Right common carotid artery plus branches (tissue), 1 donor: ENCODE measurements around the gene SCPEP1.

GRCh38 chr17:50892089-50892488 is 25.9 kb upstream of the TOB1 start:
- PRO-cap = no peak

DNA sequence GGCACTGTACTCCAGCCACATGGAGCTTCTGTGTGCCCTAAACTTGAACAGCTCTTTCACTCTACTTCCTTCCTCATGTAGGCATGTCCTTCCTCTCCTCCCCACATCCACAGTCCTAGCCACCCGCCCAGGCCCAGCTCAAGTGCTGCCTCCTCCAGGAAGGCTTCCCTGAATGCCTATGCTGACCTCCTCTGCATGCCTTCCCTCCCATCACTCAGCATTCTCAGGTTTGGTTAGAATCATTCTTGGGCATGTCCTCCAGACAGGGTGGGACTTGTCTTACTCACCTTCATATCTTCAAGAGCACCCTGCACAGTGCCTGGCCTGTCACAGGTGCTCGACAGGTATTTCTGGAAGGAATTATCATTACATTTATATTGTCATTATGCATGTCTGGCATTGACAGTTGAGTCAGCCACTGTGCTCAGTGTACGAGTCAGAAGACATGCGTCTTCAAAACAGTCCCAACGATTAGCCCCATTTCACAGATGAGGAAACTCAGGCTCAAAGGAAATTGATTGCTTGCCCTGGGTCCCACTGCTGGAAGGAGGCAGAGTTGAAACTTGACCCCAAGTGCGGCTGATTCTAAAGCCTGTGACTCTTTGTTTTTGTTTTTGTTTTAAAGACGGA is 42.2 kb upstream of the TOB1 start:
- PRO-cap = no peak

DNA sequence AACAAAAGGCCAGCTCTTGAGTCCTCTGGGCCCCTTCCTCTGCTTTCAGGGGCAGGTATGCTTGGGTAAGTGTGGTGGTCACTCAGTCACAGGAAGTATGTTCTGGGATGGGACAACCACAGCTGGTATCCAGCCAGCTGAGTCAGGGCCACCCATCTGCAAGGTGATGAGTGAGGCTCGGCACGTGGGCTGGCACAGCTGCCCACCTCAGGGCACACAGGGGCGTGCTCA is 85.7 kb upstream of the TOB1 start:
- PRO-cap = no peak

- PRO-cap = no peak
These were observed 74.7 kb downstream of the SPAG9 start for GRCh38 chr17:51046003-51046258.

GRCh38 chr17:51122287-51122477 is 1.5 kb upstream of the SPAG9 start:
- PRO-cap = no peak

DNA sequence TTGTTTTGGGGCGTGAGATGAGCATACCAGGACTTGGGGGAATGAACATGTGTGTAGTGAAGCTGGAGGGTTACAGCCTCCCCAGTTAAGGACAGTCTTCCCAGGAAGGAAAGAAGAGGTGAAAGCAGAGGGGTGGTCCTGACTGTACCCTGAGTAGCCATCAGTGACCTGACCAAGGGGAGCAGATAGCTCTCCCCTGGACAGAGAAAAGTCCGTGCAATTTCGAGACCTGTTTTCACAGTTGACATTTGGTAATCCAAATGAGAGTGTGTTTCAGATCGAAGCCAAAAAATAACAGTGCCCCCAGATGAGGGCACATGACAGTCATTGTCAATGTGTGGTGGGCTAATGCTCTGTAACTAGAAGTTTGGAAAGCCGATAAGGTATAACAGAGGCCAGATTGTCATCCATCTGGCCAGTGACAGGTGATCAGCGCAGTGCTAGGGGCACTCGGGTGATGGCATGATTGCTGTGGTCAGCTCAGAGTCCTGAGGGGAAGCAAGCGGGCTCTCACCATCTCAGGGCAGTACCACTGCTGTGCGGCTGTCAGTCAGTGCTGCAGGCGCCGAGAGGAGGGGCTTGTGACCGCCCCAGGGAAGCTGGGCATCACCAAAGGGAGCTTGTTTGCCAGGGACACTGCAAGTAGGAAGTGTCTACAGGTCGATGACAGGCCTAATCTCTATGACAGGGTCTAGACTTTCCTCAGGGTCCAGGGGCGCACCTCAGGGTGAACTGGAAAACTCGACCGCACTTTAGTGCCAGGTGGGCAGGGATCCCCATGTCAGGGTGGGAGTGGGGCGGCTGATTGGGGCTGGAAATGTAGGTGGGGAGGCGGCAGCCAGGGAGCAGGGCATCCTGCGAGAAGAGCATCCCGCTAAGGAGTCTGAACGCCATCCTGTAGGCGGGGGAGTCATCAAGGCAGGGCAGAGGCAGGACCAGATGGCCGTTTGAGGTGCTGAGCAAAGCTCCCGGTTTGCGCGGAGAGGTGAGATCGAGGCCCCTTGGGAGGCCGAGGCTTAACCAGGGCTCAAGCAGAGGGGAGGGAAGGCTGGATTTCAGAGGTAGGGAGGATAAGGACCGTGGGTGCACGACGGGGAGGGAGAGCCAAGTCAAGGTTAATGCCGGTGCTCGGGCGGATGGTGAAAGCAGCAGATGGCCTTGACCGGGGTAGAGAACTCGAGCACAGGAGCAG is 895 bp upstream of the NME2 start:
- PRO-cap = no peak

DNA sequence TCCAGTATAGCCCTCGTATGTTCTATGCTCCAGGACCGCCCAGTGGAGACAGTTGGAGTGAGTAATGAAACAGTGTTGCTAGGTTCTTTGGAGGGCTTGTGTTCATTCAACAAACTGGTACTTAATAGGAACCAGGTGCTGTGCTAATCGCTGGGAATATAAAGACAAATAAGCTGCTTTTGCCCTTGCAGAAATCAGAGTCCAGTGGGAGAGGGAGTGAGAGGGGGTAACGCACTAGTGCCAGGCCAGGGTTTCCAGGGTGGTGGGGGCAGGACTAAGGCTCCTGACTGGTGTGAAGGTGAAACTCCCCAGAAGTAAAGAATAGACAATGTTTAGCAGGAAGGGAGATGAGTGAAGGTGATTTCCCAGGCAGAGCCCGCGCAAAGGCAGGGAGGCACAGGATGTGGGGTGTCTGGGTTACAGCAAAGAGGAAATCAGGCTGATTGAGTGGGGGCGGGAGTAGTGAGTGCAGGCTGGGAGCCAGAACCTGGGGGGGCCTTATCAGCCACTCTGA is 167.4 kb downstream of the UTP18 start:
- PRO-cap = no peak

- PRO-cap = no peak
These were observed 762 bp downstream of the CA10 start for GRCh38 chr17:52157722-52158182.

- PRO-cap = no peak
These were observed 427 bp downstream of the COX11 start for GRCh38 chr17:54968109-54968345.

DNA sequence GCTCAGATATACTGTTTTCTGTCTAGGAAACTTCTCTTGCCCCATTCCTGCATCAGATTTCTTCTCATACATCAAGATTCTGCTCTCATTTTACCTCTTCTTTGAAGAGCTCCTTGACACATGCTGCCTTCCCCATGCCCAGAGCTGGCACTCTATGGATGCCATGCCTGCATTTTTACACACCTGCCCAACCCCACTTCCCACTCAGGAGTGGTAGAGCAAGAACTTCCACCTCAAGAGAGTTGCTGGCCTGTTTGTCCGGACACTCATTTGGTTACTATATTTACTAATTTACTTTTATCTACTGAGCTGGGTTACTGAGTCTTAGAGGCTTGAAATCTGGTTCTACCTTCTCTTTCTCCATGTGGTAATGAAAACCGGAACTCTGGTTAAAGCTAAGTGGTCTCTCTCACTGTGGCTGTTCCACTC is 98.2 kb upstream of the HLF start:
- PRO-cap = no peak

DNA sequence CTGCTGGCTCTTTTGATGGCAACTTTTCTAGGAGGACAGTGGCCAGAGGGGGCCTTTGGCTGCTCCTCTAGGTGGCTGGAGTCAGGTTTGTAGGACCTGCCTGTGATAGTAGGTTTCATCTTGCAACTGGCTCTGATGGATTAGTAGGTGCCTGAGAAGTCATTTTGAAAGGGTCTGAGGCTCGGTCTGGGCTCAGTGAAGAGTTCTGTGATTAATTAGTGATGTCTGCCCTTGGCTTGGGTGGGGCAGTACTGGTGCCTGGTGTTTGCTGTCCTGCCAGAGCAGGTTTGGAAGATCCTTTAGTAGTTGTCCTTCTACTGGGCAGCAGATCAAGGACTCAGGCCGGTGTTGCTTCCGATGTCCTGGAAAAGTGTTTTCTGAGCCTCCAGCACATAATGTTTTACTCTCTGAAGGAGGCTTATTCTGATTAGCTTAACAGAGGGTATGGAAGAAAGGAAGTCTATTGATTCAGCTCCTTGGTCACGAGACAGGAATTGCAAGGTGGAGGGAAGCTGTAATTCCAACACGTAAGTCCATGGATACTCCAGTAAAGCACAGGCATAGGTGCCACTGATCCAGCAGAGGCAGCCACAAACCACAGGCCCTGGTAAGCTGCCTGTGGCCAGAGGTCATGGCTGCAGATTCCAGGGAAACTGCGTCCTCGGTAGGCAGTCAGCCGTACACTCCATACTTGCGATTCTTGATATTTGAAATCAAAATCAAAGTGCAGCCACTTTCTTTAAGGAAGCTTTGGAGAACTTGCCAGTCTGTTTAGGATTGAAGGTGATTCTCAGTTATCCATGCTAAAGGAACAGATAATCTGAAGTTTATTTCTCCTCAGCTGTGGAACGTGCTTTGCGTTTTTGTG is 18.6 kb downstream of the HLF start:
- PRO-cap = no peak

- PRO-cap = no peak
These were observed 19.7 kb downstream of the HLF start for GRCh38 chr17:55284071-55285226.

DNA sequence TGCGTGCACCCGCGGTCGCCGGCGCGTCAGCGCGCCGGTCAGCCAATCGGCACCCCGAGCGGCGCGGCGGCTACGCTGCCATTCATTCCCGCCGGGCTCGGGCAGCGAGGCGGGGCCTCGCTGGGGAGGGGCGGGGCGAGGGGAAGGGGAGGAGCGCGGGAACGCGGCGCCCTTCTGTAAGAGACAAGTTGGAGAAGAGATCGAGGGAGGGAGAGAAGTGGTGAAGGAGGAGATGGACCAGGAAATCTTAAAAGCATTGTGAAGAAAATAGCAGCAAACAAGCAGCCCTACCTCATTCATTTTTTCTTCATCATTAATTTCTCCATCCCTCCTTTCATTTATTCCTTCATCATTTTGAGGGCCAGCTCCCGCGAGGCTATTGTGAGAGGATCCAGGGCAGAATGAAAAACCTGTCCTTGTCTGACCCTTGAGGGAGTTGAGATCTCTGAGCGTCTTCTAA is 412 bp upstream of the MMD start:
- PRO-cap = bidirectional peak, plus-strand start at position 179 of the sequence, minus-strand start outside the sequence

GRCh38 chr17:55446476-55446928 is 24.9 kb upstream of the MMD start:
- PRO-cap = no peak

DNA sequence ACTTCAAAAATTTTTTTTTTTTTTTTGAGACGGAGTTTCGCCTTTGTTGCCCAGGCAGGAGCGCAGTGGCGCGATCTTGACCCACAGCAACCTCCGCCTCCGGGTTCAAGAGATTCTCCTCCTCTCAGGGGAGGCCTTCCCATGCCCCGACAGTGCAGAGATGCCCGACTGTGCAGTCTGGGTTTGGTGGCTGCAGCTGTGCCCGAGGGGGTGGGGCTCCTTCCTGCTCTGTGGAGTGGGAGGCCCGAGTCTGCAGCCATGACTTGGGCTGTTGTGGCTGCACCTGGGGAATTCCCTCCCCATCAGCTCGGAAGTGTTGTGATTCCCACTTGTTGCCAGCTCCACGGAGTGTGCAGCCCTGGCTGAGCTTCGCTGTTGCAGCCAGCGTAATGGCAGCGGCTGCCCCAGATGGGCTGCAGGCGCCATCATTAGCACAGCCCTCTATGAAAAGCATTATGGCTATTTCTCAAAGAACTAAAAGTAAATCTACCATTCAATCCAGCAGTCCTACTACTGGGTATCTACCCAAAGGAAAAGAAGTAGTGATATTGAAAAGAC is 145.0 kb downstream of the TMEM100 start:
- PRO-cap = no peak

GRCh38 chr17:55727956-55728207 is 5.2 kb upstream of the TMEM100 start:
- PRO-cap = unidirectional peak, minus-strand start at chr17:55728081

- PRO-cap = no peak
These were observed 82.7 kb downstream of the PCTP start for GRCh38 chr17:55833526-55833883.

DNA sequence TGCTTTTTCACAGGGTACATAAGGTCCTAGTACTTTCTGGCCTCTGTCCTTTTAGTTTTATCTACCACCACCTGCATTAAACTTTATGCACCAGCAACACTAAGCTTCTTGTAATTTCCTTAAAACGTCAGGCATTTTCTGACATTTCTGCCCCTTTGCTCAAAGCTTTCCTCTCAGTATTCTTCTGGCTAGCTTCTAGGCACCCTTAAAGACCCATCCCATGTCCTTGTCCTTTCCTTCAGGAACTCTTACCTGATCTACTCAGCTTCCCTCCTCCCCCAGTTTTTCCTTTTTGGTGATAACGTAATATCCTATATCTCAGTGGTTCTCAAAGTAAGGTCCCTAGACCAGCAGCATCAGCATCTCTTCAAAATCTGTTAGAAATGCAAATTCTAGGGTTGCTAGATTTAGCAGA is 2.8 kb downstream of the DGKE start:
- PRO-cap = no peak

DNA sequence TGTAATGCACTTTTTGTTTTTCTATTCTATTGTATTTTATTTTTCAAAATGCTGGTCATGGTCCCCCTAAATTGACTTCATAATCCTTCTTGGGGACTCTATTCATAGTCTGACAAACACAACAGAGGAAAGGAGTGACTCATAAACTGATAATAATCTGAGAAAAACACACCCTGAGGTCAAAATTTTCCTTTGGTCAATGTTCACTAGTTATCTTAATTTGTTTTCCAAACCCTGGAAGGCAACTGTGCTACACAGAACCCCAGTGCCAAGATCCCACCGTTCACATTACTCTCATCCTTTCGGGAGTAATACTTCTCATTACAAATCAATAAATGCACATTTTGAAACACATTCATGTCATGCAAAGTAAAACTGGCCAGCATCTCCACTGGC is 23.2 kb downstream of the COIL start:
- PRO-cap = no peak

- PRO-cap = bidirectional peak, plus-strand start at chr17:56978153, minus-strand start at chr17:56978040
These were observed at the start of gene SCPEP1 for GRCh38 chr17:56977585-56978392. TSS of gene SCPEP1 (plus strand) at chr17:56978131.